NALM6 (cell line): ENCODE data around the gene TRAF3IP1.

- PRO-cap = no peak
Observed at GRCh38 chr2:238247925-238248567, 8.2 kb upstream of the HES6 start.

DNA sequence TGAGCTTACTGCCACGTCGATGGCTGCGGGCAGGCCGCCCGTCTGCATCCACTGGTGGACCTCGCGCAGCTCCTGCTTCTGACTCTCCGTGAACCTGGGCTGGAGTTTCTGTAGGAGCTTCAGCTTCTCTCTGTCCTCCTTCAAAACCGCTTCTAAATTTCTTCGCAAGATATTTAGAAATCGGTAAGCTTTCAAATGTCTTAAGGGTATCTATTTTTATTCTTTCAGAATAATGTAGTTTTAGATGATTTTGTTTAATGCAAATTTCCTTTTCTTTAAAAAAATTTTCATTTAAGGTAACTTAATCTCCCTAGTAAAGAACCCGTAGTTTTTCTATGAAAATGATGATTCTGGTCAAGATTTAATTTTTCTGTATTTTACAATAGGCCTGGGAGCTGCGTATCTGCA is 9.2 kb upstream of the HES6 start:
- PRO-cap = no peak

DNA sequence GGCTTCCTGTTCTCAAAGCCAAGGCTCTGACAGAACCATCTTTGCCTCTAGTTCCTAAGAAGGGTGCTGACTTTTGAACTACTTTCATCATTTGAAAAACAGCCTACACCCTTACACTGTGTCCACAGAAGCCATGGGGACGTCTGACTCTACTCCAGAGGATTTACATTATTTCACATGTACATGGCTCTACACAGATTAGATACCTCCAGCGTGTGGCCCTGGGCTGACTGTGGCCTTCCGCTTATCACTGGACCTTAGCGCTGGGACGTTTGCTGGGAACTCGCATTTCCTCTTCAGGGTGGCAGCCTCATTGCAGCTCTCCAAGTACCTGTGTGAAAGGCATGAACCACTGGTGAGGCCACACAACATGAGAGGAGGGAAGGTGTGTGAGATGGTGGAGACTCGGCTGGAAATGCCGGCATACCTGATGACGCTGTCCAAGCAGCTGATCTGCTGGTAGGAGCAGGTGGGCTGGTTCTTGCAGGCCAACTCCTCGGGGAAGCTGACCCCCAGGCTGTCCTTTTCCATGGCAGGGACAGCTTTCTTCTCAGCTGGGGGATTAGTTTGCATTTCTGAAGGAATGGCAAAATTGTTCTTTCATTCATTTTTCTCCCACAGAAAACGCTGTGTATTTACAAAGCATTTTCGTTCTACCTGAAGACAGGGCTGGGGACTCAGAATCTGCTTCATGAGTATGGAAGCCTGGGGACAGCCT is 18.4 kb upstream of the HES6 start:
- PRO-cap = no peak

GRCh38 chr2:238285152-238286264 is 2.9 kb downstream of the PER2 start:
- PRO-cap = no peak

DNA sequence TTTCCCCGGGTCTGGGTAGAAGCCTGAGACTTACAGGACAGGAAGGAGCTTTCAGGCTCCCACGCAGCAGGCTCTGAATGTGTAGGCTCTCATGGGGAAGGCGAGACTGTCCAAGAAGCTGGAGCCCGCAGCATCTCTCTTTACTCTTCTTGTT is 1.3 kb upstream of the PER2 start:
- PRO-cap = no peak

- PRO-cap = no peak
Observed at GRCh38 chr2:238290019-238290660, 1.7 kb upstream of the PER2 start.

DNA sequence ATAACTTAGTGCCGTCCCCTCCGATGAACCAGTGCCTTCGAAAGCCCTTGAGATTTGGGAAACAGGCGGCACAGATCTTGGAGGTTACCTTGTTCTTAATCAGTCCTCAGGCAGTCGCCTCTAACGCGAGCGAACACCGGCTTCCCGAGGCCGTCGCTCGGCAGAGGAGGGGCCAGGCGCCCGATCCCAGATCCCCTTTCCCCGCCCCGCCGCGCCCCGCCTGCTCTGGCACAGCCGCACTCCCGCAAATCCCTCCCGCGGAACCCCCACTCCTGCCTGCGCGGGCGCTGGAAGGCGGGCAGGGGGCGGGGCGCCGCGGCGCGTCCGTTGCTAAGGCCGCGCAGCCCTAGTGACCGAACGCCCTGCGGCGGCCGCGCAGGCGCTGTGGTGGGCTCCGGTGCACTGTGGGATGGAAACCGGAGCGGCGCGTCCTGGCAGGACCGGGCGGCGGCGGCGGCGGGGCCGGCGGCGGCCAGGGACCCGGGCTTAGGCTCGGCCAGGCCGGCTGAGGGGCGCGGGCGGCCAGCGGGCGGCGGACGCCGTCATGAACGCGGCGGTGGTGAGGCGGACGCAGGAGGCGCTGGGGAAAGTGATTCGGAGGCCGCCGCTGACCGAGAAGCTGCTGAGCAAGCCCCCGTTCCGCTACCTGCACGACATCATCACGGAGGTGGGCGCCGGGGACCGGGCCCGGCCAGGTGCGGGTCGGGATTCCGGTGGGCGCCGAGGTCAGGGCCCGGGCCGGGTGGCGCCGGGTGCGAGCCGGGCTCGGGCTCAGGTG is at the start of gene TRAF3IP1:
Gene TRAF3IP1 (plus strand): TSS at position 400 of the 778 bp plus-strand sequence.
- PRO-cap = bidirectional peak, plus-strand start at position 400 of the sequence, minus-strand start at position 169 of the sequence

DNA sequence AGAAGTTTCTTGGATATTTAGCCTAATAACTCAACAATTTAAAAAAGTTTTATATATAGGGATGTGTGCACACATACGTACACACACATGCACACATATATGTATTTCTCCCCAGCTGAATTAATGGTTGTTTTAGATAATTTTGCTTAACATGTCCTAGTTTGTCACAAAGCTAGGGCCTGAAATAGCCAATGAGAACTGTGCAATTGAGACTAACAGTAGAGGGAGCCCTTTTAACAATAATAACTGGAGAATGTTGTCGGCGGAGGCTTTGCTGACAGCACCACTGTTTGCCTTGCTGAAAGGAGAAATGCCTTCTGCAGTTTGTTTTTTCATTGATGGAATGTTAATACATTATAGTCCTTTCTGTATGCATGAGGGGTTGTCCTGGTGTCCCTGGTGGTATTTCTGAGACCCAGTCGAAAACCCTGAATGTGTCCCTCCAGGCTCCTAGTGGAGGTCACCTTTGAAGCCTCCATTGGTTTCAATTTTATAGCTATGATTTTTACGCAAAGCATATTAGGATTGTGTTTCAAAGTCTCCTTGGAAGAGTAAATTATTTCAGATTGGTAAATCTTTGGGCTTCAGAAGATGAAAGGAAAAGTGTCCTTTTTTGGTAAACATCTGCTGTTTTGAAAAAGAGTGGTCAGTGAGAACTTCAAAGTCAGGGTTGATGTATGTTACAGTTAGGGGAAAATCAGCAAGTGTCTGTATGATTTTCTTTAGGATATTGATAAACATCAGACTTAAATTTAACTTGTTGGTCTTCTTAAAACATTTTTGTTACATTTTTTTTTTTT is 37.2 kb downstream of the TRAF3IP1 start:
- PRO-cap = no peak

DNA sequence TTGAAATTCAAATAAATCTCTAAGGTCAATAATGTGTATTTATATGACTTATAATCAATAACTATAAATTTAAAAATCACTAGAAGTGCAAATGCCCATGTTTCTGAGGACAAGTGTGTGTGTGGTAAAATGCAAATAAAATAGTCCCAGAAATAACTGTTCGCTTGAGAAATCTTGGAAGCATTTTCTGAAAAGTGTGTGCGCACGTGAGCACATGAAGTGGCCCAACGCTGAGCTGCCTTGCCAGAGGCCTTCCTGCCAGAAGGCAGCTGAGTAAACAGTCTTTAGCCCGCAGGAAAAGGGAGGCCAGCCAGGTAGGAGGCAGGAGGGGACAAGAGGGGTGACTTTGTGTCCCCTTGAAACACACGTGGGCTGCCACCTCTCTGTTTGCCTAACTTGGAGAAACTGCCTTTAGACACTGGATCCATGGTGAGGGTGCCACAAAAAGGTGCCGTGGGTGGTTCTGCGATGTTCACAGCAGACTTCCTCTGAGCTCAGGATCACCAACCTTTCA is 36.9 kb upstream of the ASB1 start:
- PRO-cap = no peak

GRCh38 chr2:238569437-238570114 is 142.8 kb downstream of the ASB1 start:
- PRO-cap = no peak

DNA sequence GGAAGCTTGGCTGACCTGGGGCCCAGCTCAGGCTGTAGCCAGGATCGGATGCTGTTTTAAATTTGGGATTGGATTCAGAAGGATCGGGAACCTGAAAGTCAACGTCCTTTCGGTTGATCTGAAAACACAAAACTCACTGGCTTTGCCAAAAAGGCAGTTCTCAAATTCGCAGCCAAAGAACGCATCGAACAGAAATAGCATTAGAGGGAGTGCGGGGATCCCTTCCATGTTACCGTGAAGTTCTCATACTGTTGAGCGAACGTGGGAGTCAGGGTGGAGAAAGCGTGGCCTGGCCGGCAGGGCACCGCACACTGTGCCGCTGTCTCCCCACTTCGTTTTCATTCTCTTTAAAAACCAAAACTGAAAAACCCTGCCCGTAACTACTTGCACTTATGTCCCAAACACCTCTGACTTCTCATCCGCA is 61.1 kb upstream of the TWIST2 start:
- PRO-cap = no peak

DNA sequence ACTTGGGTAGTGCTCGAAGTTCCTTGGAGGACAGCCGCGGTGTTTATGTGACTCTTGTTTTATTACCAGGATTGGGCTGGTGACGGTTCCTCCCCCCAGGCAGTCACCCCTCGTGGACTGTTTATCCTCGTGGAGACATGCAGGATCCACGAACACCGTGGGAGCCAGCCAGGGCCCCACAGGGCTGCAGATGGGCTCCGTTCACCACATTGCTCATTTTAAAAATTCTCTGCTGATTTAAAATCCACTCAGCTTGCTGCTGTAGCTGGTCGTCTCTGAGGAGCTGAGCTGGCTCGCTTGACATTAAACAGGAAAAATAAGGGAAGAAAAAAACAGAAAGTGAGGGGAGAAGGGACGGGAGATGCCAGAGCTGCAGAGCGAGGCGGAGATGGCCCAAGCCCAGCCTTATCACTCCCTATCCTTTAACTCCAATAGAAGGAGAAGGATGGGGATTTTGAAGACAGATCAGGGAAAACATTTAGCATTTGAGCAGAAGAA is 35.3 kb downstream of the TWIST2 start:
- PRO-cap = no peak

- PRO-cap = no peak
Observed at GRCh38 chr2:238907413-238908262, 59.8 kb downstream of the TWIST2 start.

- PRO-cap = no peak
Observed at GRCh38 chr2:239075662-239076504, 228.0 kb downstream of the TWIST2 start.

GRCh38 chr2:239114679-239115276 is 266.9 kb downstream of the TWIST2 start:
- PRO-cap = no peak

- PRO-cap = no peak
Observed at GRCh38 chr2:239157776-239158272, 243.0 kb downstream of the HDAC4 start.

GRCh38 chr2:239225829-239226630 is 174.8 kb downstream of the HDAC4 start:
- PRO-cap = no peak

DNA sequence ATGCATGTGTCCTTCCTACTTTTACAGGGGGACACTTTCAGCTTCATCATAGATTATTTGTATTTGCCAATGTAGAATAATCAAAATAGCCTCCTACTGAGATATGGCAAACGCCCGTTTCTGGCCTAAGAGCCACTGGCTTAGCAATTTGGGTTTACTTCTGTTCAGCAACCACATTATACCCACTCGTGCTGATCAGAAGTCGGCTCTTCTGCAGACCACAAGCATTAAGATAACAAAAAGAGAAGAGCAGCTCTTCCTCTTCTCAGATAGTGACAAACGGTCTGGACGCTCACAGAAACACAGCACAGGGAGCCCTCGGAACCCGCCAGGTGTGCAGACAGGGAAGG is 164.1 kb downstream of the HDAC4 start:
- PRO-cap = no peak

- PRO-cap = no peak
Observed at GRCh38 chr2:239245096-239245451, 155.7 kb downstream of the HDAC4 start.

DNA sequence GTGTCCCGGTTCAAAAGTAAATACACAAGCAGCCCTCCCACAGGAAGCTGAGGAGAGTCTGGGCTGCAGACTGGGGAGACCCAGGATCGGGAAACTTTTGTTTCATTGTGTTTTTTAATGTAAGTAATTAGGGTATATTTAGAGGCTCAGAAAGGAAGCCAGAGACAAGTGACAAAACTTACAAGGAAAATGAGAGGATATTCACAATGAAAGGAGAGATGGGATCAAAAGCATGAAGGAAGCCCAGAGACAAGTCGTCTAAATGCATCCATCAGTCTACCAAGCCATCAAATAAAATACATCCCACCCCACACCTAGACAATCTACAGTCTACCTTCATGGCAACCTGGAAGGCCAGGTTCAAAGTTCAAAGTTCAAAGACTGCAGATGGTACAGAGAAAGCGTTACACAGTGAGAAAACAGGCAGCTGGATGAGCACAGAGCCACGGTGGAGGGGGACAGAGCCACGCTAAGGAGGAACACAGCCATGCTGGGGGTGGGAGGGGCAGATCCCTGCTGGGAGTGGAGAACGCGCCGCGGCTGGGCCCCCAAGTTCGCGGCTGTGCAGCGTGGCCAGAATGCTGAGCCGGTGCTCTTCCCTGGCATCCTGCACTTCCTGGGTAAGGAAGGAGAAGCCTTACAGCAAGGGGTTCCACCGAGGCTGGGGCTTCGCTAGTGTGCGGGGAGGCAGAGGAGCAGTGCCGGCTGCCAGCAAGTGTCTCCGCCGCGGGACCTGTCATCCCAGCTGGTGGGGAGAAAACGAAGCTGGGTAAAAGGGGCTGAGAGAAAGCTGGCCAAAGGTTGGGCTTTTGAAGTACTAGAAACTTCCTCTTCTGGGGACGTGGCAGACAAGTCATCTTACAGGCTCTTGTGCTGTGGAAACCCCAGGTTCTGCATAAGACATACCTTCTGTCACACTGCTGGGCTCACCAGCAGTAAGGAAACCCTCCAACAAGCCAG is 115.8 kb downstream of the HDAC4 start:
- PRO-cap = no peak